ENCODE results near the gene SERPINB1.

DNA sequence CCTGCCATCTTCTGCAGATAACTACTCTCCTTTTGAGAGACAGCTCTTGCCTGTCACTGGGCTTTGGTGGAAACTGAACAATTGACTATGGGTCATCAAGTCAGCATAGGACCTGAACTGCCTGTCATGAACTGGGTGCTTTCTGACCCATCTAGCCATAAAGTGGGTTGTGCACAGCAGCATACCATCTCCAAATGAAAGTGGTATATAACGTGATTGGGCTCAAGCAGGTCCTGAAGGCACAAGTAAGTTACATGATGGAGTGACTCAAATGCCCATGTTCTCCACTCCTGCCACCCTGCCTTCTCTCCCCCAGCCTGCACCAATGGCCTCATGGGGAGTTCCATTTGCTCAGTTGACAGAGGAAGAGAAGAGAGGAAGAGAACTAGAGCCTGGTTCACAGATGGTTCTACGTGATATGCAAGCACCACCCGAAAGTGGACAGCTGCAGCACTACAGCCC, 59.3 kb upstream of the GMDS start:
- PRO-cap, 7 experiments = no peak in any of the 7 experiments
- RAMPAGE, long total RNA, 2 experiments = no peak in any of the 2 experiments

DNA sequence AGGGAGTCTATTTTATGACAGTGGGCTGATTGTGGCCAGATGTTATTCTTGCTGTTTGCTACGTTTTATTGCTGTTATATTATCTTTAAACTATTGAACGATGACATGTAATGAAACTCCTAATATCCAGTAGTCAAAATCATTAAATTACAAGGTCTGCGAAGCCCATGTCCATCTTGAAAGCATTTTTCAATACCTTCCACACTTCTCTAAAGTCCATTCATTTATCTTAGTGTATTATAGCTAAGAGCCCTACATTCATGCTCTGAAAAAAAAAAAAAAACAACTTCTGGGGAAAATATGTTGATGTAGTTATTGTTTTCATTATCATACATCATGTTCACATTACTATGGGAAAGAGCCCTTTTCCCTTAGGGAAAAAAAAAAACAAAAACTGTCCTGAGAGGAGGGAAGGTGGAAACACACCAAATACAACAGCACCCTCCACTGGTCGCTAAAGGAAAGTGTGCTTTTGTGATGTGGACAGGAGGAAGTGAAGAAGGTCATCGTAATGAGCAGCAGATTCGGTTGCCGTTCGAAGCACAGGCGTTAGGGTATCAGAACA, 203.2 kb upstream of the GMDS start:
- PRO-cap, 7 experiments = no peak in any of the 7 experiments
- RAMPAGE, long total RNA, 2 experiments = no peak in any of the 2 experiments

- PRO-cap, 7 experiments = no peak in any of the 7 experiments
- RAMPAGE, long total RNA, 2 experiments = no peak in any of the 2 experiments
Measured at GRCh38 chr6:2623166-2623861, 127.4 kb downstream of the MYLK4 start.

DNA sequence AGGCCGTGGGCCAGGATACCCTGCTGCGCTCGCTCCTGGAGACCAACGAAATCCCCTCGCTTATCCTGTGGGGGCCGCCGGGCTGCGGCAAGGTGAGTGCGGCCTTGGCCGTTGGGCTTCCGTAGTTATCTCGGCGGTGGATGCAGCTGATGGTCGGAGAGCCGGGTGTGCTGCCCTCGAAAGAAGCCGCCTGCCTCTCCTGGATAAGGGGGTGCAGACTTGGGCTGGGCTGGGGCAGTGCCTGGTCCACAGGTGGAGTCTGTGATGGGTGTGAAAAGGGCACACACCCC, 1.1 kb downstream of the WRNIP1 start:
- PRO-cap, 7 experiments = no peak in any of the 7 experiments
- RAMPAGE, long total RNA, 2 experiments = no peak in any of the 2 experiments

GRCh38 chr6:2783958-2784498, 18.8 kb downstream of the WRNIP1 start:
- PRO-cap, 7 experiments = no peak in any of the 7 experiments
- RAMPAGE, long total RNA, 2 experiments = no peak in any of the 2 experiments

GRCh38 chr6:2840923-2842322, at the start of gene SERPINB1:
Gene SERPINB1, minus strand, starts transcription at chr6:2841863.
- PRO-cap, 7 experiments = peak in 7 of 7 experiments; most common plus-strand start chr6:2841593 (in 4); most common minus-strand start chr6:2841860 (in 5)
- RAMPAGE, long total RNA, 2 experiments = start-site peak on the minus strand in 2 of 2 experiments, at chr6:2841860-2842016 at its widest, 25 to 312 reads per replicate

DNA sequence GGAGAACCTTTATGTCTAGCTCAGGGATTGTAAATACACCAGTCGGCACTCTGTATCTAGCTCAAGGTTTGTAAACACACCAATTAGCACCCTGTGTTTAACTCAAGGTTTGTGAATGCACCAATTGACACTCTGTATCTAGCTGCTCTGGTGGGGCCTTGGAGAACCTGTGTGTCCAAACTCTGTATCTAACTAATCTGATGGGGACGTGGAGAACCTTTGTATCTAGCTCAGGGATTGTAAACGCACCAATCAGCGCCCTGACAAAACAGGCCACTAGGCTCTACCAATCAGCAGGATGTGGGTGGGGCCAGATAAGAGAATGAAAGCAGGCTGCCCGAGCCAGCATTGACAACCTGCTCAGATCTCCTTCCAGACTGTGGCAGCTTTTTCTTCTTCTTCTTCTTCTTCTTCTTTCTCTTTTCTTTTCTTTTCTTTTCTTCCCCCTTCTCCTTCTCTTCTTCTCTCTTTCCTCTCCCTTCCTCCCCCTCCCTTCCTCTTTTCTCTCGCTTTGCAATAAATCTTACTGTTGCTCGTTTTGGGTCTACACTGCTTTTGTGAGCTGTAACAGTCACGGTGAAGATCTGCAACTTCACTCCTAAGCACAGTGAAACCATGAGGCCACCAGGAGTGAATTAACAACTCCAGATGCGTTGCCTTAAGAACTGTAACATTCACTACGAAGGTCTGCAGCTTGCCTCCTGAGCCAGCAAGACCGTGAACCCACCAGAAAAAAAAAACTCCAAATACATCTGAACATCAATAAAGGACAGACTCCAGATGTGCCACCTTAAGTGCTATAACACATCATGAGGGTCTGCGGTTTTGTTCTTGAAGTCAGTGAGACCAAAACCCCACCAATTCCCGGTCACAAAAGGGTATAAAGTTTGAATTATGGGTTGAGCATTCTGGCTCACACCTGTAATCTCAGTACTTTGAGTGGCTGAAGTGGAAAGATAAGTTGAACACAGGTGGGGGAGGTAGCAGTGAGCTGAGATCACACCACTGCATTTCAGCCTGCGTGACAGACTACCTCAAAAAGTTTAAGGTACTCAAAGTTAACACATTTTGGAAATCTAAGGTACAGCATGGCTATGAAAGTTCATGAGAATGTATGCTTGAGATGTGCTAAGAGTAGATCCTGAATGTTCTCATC, 19.6 kb upstream of the SERPINB1 start:
- PRO-cap, 7 experiments = no peak in any of the 7 experiments
- RAMPAGE, long total RNA, 2 experiments = no peak in any of the 2 experiments

- PRO-cap, 7 experiments = no peak in any of the 7 experiments
- RAMPAGE, long total RNA, 2 experiments = no peak in any of the 2 experiments
Measured at GRCh38 chr6:2877079-2877690, 25.9 kb downstream of the SERPINB9 start.

GRCh38 chr6:2891654-2892363, 11.3 kb downstream of the SERPINB9 start:
- PRO-cap, 7 experiments = no peak in any of the 7 experiments
- RAMPAGE, long total RNA, 2 experiments = no peak in any of the 2 experiments

GRCh38 chr6:2943245-2943659, 28.1 kb downstream of the SERPINB6 start:
- PRO-cap, 7 experiments = no peak in any of the 7 experiments
- RAMPAGE, long total RNA, 2 experiments = no peak in any of the 2 experiments

GRCh38 chr6:2963027-2963654, 8.2 kb downstream of the SERPINB6 start:
- PRO-cap, 7 experiments = no peak in any of the 7 experiments
- RAMPAGE, long total RNA, 2 experiments = no peak in any of the 2 experiments

- PRO-cap, 7 experiments = no peak in any of the 7 experiments
- RAMPAGE, long total RNA, 2 experiments = no peak in any of the 2 experiments
Measured at GRCh38 chr6:2969911-2970310, 1.5 kb downstream of the SERPINB6 start.

DNA sequence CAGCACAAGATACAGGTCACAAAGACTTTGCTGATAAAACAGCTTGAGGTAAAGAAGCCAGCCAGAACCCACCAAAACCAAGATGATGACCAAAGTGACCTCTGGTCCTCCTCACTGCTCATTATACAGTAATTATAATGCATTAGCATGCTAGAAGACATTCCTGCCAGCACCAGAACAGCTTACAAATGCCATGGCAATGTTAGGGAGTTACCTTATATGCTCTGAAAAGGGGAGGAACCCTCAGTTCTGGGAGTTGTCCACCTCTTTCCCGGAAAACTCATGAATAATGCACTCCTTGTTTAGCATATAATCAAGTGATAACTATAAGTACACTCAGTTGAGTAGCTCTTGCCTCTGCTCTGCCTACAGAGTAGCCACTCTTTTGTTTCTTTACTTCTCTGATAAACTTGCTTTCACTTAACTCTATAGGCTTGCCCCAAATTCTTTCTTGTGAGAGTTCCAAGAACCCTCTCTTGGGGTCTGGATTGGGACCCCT, 8.8 kb upstream of the SERPINB6 start:
- PRO-cap, 7 experiments = no peak in any of the 7 experiments
- RAMPAGE, long total RNA, 2 experiments = no peak in any of the 2 experiments

- PRO-cap, 7 experiments = peak in 5 of 7 experiments; most common plus-strand start chr6:2988648 (in 3); most common minus-strand start chr6:2988498 (in 3)
- RAMPAGE, long total RNA, 2 experiments = start-site peak on the plus strand in 1 of 2 experiments, at chr6:2988611-2988657 at its widest, 43 reads per replicate
Measured at GRCh38 chr6:2988160-2988973, 11.3 kb upstream of the NQO2 start.

- PRO-cap, 7 experiments = peak in 7 of 7 experiments; most common plus-strand start chr6:2991093 (in 1); most common minus-strand start chr6:2991148 (in 7)
- RAMPAGE, long total RNA, 2 experiments = no peak in any of the 2 experiments
Measured at GRCh38 chr6:2990985-2991544, 8.6 kb upstream of the NQO2 start.

GRCh38 chr6:3022135-3022617, 22.5 kb downstream of the NQO2 start:
- PRO-cap, 7 experiments = no peak in any of the 7 experiments
- RAMPAGE, long total RNA, 2 experiments = no peak in any of the 2 experiments

DNA sequence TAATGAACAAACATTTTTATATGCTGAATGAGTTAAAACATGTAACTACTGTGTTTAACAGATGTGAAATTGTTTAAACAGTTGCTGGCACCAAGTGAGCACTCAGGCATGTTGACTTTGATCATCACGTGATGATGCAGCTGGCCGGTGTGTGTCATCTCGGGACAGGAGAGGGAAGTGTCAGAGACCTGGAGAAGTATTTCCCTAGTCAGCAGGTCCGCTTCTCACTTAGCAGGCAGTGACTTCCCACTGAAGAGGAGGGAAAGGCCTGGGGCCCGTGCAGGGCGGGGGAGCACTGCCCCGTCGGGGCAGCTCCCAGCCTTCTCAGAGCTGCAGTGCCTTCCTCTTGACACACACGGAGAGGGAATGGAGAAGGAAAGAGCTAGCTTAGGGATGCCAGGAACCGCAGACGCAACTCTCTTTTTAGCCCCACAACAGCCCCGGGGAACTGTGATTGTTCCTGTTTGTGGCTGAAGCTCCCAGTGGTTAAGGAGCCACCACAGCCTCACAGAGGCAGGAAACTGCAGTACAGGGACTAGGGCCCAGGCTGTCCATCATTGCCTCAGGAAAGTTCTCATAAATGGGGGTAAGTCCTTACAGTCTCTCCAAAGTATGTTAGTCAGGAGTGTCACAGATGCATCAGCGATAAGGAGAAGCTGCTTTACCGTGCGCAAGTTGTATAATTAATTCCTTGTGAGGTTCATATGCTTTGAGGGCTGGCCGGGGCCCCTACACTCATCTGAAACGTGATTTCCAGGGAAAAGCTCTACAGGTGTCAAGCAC, 17.9 kb downstream of the TUBB2A start:
- PRO-cap, 7 experiments = no peak in any of the 7 experiments
- RAMPAGE, long total RNA, 2 experiments = no peak in any of the 2 experiments

DNA sequence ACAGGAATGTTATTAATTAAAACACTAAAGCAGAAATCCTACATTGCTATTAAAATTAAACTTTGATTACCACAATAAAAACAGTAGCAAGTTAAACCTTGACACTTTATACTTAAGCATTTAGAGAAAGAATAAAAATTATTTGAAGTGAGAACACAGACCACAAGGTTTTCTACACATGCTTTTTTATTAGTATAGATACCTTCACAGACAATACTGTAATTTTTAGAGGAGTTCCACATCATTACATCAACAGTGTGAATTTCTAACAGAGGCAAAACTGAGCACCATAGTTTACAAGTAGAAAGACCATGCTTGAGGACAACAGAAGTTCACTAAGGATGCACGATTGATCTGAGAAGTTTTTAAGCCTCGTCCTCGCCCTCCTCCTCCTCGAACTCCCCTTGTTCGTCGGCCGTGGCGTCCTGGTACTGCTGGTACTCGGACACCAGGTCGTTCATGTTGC, 3.8 kb downstream of the TUBB2A start:
- PRO-cap, 7 experiments = no peak in any of the 7 experiments
- RAMPAGE, long total RNA, 2 experiments = no peak in any of the 2 experiments

- PRO-cap, 7 experiments = no peak in any of the 7 experiments
- RAMPAGE, long total RNA, 2 experiments = no peak in any of the 2 experiments
Measured at GRCh38 chr6:3203059-3203711, 24.3 kb downstream of the TUBB2B start.

GRCh38 chr6:3251374-3251784, 7.4 kb upstream of the PSMG4 start:
- PRO-cap, 7 experiments = no peak in any of the 7 experiments
- RAMPAGE, long total RNA, 2 experiments = no peak in any of the 2 experiments